ENCODE measurements around a stretch of chr1.

GRCh38 chr1:225811602-225812563, 2.0 kb downstream of the EPHX1 start:
- PRO-cap = no peak

DNA sequence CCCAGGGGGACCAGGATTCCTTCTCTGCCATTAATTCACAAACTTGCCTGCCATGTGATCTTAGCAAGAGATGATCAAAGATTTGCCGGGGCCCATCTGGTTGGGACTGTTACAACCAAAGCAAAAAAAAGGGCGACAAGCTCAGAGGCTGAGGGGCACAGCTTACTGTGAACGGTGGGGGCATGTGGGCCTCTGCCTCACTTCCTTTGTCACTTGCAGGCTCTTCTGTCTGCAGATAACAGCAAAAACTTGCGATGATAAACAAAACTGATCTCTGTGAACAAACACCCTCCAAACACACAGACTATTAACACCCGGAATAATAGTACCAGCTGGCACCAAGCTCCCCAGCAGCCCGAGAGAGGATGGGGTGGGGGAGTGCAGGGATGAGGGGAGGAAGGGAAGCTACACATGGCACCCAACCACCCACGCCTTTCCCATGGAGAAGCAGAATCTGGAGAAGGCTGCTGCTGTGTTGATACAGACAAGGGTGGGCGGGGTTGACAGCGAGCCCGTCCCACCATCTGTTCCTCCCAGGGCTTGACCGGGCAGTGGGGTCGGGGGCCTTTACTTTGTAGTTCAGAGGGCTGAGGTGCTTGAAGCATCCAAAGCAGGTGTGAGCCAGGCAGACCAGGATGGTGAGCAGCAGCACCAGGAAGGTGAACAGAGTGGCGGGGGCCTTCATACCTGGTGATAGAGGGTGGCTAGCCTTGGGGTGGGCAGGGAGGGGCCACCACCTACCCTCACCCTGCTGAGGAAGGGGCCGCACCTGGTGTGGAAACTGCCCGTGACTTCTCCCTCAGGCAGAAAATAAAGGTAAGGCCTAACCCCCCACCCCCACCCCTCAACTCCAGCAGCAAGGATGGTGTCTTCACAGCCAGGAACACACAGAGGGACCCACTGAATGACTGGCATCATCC, 33.6 kb downstream of the TMEM63A start:
- PRO-cap = no peak

DNA sequence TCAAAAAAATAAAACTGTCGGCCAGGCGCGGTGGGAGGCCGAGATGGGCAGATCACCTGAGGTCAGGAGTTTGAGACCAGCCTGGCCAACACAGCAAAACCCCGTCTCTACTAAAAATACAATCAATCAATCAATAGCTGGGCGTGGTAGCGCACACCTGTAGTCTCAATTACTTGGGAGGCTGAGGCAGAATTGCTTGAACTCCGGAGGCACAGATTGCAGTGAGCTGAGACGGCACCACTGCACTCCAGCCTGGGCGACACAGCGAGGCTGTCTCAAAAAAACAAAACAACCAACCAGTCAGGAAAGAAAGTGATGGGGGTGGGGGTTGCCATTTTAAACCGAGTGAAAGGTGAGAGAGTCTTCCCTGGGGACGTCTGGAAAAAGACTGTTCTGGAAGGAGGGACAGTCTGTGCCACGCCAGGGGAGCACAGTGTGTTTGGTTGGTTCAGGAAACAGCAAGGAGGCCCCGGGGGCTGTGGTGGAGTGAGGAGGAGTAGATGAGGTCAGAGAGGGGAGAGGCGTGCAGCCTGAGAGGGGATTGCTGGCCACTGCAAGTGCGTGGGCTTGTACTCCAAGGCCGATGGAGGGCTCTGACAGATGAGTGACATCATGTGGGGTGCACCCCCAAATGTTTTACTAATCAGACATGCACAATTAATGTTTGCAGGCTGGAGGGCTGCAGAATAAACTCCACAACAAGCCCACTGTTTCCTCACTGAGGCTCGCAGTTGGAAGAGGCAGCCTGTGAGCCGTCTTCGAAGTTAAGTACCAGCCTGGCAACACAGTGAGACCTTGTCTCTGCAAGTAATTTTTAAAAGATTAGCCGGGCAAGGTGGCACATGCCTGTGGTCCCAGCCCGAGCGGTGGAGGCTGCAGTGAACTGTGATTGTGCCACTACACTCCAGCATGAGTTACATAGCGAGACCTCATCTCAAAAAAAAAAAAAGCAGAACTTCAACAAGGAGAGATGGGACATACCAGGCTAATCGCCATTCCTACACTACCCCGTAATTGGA, 21.6 kb downstream of the SDE2 start:
- PRO-cap = no peak

- PRO-cap = no peak
Observed at GRCh38 chr1:226000308-226000742, 1.2 kb upstream of the SDE2 start.

GRCh38 chr1:226064188-226064618, 1.7 kb downstream of the H3-3A start:
- PRO-cap = no peak

DNA sequence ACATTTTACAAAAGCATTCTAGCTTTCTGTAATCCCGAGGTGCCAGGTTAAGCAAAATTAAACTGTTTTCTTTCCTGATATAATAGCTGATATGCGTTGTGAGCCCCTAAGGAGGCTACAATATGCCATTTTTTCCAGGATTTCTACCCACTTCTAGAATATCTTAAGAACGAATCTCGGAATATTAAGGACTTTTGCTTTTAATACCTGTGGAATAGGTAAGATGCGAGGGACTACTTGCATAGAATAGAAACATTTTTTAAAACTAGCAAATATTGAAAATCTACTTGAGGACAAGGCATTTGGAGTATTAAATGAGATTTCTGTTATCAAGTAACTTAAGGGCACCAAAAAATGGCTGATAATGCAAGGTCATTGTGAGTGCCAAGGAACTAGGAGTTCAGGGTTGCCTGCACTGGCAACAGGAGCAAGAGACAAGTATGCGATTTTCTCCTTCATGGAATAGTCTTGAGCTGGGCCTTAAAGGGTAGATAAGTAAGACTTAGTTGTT, 6.0 kb downstream of the H3-3A start:
- PRO-cap = no peak

DNA sequence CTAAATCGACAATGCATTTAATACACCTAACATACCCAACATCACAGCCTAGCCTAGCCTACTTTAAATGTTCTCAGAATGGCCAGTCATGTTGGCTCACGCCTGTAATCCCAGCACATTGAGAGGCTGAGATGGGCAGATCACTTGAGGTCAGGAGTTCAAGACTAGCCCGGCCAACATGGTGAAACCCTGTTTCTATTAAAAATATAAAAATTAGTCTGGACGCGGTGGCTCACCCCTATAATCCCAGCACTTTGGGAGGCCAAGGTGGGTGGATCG, 14.5 kb downstream of the H3-3A start:
- PRO-cap = no peak

- PRO-cap = bidirectional peak, plus-strand start at chr1:226109998, minus-strand start at chr1:226110207
Observed at GRCh38 chr1:226109465-226110068, 47.1 kb downstream of the H3-3A start.

DNA sequence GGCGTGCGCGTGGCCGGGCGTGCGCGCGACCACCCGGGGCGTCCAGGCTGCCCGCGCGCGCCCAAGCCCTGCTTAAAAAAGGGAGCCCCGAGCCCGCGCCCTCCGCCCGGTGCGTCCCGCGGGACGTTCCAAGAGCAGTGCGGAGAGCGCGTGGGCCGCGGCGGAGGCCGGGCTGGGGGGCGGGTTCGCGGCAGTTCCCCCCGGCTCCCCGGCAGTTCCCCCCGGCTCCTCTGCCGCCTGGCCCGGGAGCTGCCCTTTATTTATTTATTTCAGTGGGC, 47.5 kb downstream of the H3-3A start:
- PRO-cap = bidirectional peak, plus-strand start outside the sequence, minus-strand start at position 139 of the sequence; bidirectional peak, plus-strand start outside the sequence, minus-strand start at position 229 of the sequence

DNA sequence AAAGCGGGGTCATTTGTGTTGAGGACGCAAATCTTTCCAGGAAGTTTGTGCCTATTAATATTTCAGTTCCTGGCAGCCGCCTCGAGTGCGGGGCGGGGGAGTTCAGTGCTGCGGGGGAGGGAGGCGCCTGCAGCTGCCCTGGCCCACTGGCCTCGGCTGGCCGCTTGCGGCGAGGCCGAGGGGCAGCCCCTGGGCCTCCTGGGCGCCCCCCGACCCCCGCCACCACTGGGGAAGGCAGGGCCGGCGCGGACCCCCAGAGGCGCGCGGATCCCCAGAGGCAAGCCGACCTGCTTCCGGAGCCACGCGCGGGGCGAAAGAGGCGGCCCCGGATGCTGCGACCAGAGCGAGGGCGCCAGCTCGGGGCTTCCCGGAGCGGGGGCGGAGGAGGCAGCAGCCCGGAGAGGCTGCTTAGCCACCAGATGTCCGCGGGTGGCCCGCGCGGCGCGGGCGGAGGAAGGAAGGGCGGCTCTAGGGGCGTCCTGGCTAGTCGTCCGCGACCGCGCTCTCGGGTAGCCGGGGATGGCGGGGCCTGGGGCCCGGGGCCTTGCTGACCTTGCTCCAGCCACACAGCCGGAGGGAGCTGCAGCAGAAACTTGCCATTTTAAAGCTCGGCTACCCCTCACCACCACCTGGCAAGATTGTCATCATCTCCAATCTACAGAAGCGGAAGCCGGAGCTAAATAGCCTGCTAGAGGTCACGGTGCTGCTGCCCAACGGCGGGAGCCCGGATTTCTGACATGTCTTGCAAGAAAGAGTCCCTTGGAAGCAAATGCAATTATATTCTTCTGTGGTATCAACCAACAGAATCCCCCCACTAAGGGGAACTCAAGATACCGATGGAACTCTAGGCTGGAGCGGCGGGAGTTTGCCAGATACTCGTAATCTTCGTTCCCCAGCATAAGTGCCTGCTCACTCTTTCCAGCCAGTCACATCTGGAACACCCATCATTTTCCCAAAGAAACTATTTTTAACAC, 48.1 kb downstream of the H3-3A start:
- PRO-cap = bidirectional peak, plus-strand start at position 105 of the sequence, minus-strand start outside the sequence; bidirectional peak, plus-strand start at position 418 of the sequence, minus-strand start at position 312 of the sequence

DNA sequence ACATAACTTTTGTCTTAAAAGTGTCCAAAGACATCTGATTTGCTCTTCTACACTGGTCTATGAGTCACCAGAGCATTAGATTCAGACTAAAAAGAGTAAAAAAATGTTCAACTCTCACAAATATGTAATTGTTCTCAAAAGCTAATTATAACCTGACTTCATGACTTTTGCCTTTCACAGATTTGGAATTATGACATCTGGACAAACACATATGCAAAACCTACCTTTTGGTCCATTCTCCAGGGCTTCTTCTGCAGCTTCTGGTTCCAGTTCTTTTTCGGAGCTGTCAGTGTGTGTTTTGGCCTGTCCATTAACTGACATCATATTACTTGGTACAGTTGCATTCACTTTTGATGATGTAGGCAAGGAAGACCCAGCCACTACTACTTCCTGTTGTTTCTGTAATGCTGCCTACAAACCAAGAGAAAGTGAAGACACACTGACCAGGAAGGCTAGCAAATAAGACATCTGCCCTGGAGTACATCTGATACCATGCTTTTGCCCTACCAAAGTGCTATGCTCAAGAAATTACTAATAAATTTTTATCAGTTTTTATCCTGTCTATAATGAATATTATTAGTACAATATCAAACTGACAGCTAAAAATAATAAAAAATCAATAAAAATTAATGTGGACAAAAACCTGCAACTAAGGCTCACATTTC, 32.0 kb downstream of the ACBD3 start:
- PRO-cap = no peak

DNA sequence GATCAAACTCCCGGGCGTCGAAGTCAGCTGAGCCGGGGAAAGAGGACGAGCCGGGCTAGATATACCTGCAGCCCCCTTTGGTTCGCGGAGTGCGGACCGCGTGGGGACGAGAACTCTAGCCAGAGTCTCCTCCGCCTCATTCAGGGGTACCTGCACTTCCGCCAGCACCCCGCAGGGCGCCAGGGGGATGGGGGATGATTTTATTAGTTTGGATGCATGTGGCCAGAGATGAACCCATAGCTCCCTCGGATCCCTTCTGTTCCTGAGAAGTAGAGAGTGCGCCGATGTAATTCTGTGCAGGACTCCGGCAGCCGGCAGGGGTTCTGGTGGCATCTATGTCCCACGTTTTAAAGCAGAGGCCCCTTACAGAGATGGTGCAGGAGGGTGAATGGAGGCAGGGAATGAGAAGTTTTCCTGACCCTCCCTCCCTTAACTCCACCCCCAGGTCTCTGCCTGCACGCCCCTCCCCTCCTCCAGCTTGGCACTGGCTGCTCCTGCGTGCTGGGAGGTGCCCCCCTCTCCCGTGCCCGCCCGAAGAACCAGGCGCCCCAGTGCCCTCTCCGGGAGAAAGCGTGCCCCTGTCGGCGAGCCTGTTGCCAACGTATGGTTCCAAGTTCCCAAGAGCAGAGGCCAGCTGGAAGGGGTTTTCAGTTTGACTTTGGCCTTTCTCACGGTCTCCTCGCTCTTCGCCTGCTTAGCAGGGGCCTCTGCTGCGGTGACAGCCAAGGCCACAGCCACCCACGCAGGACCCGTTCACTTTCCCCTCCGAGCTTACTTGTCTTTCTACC, 1.2 kb downstream of the STUM start:
- PRO-cap = bidirectional peak, plus-strand start at position 511 of the sequence, minus-strand start at position 403 of the sequence

GRCh38 chr1:226679678-226680721, 59.1 kb downstream of the ITPKB start:
- PRO-cap = bidirectional peak, plus-strand start at chr1:226680367, minus-strand start at chr1:226680200

GRCh38 chr1:226722929-226723646, 16.0 kb downstream of the ITPKB start:
- PRO-cap = no peak

DNA sequence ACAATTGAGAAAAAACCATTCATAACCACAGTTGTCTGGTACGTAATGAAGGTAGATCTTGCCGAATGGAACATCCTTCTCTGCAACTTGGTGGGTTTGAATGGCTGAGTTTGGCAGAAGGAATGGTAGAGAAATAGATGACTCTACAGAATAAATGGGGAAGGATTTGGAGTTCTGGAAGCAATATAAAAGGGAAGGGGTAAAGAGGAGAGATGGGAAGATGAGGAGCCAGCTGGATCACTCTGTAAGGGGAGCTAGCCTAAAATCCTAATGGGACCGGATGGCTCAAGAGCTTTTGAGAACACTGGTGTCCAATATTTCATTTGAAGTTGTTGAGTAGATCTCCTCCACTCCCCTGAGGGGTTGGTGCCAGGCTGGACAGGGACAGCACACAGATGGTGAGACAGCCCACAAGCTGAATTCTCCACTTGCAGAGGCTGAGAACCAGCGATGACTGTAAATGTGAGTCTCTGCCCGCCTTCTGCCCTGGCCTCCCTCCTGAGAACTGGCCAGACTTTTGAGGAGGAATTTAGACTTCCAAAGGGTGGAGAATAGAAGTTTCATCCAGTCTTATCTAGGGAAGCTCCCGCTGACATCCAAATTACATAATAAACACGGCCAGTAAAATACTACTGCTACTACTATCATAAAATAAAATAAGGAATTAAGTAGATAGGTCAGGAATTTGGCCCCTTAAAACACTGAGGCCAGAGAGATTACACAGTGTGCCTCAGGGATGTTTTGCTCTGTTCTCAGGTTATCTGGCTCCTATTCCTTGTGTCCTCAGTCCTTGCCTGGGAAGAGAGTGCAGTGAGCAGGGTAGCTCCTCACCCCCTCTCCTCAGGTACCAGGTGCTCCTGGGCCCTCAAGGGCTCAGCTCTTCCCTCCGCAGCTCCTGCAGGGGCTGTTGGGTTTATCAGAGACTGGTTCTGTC, 20.5 kb upstream of the COQ8A start:
- PRO-cap = no peak

DNA sequence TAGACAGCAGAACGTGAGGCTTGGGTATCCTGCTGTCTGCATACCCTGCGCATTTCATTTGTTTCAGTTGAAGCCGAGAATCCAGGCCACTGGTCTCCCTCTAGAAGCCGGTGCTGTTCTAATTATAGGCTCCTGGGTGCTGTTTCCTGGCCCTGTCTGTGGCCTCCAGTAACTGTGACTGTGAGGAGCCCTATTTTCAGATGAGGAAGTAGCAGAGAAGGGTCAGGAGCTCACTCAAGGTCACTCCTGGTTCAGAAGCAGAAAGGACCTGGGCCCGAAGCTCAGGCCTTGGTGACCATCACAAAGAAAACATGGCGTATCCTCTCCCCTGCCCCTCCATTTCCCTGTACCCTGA, 24.0 kb downstream of the COQ8A start:
- PRO-cap = no peak

GRCh38 chr1:226972788-226973734, 33.0 kb downstream of the COQ8A start:
- PRO-cap = no peak

- PRO-cap = no peak
Observed at GRCh38 chr1:226983716-226984772, 44.0 kb downstream of the COQ8A start.

GRCh38 chr1:227019075-227019909, 79.2 kb downstream of the COQ8A start:
- PRO-cap = no peak

DNA sequence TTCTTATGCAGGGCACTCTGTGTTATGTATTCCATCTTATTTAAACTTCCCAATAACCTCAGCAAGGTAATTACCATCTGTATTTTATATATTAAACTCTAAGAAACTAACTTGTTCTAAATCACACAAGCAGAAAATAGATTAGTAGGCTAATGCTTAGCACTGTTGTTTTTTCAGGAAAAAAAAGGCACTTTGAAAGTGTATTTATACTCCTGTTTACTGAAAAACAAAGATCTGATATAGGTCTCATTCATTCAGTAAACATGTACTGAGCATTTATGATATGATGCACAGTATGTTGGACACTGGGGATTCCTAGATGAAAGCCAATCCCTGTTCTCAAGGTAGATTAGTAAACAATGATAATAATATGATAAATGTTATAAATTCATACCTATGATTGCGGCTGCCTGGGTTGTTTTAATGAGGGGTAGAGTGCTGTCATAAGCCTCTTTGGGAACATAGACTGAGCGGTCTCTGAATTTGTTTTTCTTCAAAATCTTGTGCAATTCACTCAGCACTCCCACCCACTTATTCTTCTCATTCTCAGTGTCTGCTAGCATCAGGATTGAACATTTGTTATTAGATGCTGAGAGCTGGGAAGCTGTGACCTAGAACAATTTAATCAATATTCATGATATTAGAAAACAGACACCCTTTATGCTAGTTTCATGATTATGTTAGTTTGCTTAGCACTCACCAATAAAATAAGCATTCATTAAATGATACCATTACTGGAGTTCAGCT, 91.0 kb downstream of the COQ8A start:
- PRO-cap = no peak